AG08470 (cell line): ENCODE data around the genes GADL1 and CMTM7.

DNA sequence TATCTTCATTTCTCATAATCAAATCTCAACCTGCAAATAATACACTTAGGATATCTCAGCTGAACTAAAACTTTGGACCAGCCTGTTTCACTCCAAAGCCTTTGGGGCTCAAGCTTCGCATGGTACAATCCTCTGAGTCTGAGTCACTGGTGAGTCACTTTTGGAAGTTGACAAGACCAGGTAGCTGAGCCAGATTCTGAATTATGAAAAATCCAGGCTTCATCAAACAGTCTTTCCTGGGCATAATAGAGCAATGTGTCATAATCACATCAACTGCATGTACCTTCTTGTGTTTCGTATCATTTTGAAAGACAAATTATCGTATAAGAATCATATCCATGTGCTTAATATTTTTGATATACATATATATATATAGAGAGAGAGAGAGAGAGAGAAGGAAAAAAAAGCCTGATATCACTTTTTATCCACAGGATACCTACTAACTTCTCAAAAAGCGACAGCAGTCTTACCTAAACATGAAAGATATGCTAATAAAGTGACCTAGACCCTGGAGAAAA lies 264.0 kb upstream of the TGFBR2 start:
- RRBS, result no CpG with 5 or more reads among the region's 4 CpGs

- RRBS, result no CpG with 5 or more reads among the region's 3 CpGs
Observed at GRCh38 chr3:30343393-30343831, 263.0 kb upstream of the TGFBR2 start.

DNA sequence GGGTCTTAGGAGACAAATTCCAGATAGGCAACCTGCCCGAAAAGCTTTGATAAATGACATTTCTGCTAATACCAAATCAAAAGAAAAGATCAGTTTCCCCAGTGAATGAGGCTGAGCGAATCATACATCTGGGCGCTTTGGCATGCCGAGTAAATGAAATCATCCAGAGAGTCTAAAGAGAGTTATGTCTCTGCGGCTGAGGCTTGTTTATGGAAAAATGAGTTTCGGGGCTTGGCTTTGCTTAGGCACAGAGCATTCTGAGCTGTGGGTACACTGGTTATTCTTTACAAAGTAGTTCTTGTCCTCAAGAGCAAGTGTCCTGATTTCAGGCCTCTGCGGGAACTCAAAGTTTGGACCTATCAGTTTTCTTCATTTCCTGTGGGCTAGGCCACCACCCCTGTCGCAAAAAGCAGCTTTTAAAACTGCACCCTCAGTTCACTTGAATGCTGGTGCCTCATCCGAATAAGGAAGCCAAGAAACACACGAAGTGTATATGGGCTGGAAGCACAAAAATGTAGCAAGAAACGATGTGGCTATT lies 109.9 kb upstream of the TGFBR2 start:
- RRBS, result no CpG with 5 or more reads among the region's 11 CpGs

DNA sequence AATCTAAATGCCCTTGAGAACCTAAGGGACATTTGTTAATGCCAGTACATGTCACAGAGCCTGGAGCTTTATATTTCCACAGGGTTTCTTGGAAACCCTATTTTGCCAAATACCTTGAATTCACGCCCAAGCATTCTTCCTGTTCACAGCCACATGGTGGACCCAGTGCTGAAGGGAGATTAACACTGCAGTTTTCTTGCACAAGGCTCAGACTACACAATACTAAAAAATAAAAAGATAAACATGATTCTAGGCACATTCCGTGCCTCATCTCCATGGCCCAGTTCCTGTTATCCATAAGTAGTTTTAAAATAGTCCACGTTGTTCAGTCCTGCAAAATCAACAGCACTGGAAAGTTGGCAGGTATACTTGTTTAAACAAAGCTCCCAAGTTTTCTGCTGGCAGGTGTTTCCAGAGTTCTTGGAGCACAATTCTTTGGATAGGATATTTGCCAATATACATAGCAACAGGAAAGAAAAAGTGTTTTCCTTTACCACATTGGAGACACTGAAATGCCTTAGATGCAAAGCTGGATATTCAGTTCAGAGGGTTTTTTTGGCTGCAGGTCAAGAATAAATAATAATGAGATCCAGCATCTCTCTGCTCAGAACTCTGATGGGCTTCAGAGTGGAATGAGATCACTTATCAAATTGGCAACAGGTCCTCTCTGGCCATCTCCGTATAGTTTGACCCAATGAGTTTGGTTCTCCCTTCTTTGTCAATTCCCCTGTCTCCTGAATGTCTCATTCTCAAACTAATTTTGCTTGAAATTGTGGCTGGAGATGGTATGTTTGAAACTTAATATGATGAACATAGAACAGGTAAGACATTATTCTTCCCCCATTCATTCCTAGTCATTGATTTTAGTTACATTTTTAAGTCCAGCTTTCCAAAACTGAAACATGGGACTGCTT lies 88.0 kb upstream of the TGFBR2 start:
- RRBS, result no CpG with 5 or more reads among the region's 4 CpGs

DNA sequence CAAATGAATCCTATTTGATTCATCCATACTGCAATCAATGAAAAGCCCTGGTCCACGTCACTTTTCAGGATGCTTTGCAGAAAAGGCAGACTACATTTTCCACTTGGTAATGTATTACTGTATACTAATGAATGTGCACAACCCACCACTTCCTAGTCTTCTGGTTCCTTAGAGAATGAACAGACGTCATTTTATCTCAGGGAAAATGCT lies 53.5 kb upstream of the TGFBR2 start:
- RRBS, result no CpG with 5 or more reads among the region's 2 CpGs

DNA sequence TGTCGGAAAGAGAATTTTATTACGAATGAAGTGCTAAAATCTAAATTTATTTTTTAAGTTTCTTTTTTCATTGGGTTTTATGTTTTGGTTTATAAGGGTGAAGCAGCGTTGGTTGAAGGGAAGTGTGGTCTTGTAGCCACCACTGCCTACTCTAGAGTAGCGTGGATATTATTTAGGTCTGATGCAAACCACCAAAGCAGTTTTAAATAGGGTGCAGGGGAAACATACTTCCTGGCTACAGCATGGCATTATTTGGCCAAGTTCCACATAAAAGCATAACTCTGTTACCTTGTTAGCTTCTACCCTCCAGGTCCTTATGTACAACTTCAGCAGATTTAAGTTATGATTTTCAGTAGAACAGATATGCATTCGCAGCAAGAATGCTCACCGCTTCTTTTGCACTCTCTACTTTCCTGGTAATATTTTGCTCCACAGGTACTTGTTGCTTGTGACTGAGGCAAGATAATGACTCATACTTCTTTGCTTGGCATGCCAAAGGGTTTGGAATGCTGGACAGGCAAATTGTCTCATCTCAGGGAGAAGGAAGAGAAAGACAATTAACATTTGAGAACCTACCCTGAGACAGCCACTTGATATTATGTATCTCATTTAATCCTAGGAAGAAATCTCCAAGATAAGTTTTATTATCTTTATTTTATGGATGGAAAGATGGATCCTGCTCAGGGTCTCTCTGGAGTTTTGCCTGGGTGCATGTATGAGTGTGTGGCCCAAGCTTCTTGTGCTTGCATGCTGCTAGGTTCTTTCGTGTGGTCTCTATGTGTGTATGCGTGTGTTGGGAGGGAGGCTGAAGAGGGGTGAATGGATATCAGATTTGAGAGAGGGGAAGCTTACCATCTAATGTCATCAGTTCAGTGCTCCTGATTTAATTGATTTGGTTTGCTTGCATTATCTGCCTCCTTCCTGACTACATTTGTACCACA lies 5.5 kb downstream of the TGFBR2 start:
- RRBS, result no CpG with 5 or more reads among the region's 8 CpGs

- RRBS, result no CpG with 5 or more reads among the region's 6 CpGs
Observed at GRCh38 chr3:30644083-30644576, 37.7 kb downstream of the TGFBR2 start.

DNA sequence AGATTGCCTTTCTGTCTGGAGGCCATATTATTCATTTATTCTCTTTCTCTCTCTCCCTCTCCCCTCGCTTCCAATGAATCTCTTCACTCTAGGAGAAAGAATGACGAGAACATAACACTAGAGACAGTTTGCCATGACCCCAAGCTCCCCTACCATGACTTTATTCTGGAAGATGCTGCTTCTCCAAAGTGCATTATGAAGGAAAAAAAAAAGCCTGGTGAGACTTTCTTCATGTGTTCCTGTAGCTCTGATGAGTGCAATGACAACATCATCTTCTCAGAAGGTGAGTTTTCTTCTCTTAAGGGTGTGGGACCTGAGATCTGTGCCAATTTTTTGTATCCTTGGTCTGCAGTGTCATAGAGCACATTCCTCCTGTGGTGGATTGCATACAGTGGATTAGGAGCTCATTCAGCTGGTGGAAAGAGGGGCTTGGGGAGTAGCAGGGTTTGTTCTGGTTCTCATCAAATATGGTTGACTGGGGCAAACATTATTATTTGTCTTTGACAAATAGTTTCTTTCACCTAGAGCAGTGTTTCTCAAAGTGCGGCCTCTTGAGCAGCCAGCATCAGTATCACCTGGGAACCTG lies 43.9 kb downstream of the TGFBR2 start:
- RRBS, result no CpG with 5 or more reads among the region's 3 CpGs

- RRBS, result no CpG with 5 or more reads among the region's 8 CpGs
Observed at GRCh38 chr3:30658408-30659059, 52.1 kb downstream of the TGFBR2 start.

GRCh38 chr3:30894470-30894973 lies at the start of gene GADL1:
Gene GADL1 (minus strand): TSS chr3:30894661.
- RRBS, result 2% methylated on average over 10 of the region's 35 CpGs

- RRBS, result no CpG with 5 or more reads among the region's 6 CpGs
Observed at GRCh38 chr3:31226747-31228031, 305.5 kb upstream of the STT3B start.

DNA sequence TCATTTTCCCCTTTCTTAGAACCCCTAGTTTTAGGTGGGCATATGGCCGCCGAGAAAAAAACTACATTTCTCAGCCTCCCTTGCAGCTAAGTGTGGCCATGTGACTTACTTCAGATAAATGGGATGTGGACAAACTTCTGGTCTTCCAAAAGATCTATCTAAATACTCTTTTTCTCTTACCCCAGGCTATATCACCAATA lies 53.0 kb upstream of the STT3B start:
- RRBS, result no CpG with 5 or more reads among the region's 2 CpGs

- RRBS, result no CpG with 5 or more reads among the region's 5 CpGs
Observed at GRCh38 chr3:31533931-31534416, 1.2 kb downstream of the STT3B start.

GRCh38 chr3:31606183-31606844 lies 73.6 kb downstream of the STT3B start:
- RRBS, result no CpG with 5 or more reads among the region's 4 CpGs

DNA sequence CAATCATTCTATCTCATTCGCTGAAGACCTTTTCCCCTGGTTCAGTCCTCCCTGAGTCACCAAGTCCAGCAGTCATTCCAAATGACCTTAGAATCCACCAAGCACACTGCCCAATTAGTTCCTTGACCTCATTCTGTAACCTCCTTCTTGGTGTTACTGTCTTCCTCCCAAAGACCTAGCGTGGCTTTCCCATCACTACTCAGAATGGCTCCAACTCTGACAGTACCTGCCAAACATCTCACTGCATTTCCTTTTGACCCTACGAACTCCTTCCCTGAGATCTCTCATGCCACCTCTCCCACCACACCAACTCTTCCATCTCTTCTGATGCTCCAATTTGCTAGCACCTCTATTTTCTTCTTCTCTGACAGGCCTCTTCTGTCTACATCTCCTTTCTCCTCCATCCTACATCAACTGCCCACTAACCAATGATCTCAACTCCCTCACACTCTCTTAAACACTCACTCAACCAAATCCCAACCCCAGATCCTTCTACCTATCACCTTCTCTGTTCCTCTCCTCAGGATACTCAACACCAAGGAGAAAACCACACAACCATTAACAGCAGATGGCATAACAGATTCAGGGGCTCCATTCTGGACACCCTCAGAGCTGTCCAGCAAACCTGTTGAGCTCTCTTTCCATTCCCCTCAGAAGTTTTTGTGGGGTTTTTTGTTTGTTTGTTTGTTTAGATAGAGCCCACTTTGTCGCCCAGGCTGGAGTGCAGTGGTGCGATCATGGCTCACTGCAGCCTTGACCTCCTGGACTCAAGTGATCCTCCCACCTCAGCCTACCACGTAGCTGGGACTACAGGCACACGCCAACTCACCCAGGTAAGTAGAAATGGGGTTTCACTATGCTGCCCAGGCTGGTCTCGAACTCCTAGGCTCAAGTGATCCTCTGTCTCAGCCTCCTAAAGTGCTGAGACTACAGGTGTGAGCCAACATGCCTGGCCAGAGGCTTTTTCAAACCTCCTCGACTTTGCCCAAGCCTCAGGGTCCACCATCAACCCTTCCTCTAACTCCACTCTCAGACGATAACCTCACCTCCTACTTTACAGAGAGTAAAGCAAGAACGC lies 42.9 kb downstream of the OSBPL10 start:
- RRBS, result no CpG with 5 or more reads among the region's 11 CpGs

DNA sequence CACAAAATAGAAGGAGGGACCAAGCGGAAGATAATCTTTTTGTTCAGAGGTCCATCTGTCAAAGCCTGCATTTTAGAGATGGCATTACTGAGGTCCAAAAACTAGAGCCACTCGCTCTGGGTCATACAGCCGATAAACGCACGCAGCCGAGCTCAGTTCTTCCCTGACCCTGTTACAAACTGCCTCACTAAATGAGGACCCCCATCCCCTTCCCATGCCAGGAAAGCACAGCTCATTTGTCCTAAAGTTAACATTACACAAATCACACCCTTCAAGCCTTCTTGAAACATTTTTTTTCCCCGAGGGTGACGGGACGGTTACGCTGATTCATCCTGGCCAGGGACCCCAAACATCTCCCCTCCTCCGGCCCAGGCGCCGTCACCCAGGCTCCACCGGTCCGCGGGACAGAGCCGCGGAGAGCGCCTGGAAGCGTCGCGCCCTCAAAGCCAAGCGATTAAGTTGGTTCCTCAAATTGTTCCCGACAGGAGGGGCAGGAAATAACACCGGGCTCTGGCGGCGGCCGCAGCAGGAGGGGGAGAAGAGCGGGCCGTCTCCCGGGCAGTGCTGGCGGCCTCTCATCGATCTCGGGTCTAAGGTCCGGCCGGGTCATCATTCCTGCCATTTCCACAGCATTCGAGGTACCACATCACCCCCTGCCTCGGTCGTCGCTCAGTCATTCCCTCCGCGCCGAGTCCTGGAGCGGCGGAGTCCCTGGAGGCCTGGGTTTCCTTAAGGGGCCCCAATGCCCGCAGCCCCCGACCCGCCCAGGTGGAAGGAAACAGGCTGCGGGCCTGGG lies 650 bp upstream of the CMTM8 start:
- RRBS, result 8% methylated on average over 17 of the region's 49 CpGs

- RRBS, result 1% methylated on average over 35 of the region's 51 CpGs
Observed at GRCh38 chr3:32391234-32391961, at the start of gene CMTM7. Gene CMTM7 (plus strand): TSS chr3:32391853.

- RRBS, result no CpG with 5 or more reads among the region's 3 CpGs
Observed at GRCh38 chr3:32414534-32414990, 22.9 kb downstream of the CMTM7 start.

DNA sequence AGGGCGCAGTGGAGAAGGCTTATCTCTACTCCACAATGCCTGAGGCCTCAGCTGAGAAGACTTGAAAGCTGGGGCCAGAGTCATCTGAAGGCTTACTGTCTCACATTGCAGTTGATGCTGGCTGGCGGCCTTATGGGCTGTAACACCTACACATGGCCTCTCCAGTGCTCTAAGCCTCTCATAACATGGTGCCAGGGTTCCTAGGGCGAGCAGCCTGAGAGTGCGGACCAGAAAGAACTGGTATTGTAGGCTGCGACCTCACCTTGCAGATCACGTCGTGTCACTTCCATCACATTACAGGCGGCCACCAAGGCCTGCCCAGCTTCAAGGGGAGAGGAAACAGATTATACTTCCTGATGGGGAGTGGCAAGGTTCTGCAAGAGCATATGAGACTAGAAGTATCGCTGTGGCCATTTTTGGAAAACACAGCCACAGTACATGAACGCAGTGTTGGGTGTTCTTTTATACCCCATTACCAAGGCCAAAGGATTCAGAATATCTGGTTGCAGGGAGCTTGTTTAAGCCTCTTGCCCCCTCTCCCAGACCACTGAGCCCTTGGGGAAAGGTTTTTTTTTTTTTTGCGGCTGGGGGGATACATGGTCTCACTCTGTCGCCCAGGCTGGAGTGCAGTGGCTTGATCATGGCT lies 32.5 kb downstream of the CMTM7 start:
- RRBS, result no CpG with 5 or more reads among the region's 12 CpGs

- RRBS, result no CpG with 5 or more reads among the region's 11 CpGs
Observed at GRCh38 chr3:32457856-32458625, 44.6 kb downstream of the CMTM6 start.